SUDHL5 (cell line): ENCODE measurements around a stretch of chr13.

DNA sequence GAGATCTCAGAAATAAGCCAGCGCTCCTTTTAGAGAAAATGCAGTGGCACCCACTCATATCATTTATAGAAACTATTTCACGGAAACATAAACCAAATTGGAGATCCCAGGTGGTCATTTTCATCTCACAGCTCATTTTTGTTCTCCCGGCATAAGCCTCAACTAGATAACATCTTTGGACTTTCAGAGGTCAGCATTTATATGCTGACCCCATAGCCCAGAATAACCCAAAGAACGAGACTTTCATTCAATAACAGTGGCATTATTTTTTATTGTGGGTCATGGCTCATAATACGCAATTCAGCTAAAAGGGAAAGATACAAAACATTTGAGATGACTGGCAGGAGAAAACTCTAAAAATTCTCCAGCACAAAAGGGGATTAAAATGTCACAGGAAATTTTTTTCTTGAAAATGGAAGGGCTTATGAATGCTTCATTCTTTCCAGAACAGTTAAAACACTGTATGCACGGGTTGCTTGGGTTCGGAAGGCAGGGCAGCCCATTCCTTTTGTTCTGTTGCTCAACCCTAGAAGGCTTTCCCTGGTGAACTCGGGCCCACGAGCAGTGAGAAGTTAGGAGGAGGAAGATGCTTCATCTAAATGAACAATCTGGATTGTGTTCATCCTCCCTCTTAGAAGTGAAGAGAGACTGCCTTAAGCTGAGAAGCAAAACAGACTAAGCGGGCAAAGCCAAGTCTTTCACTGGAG, 24.0 kb downstream of the STARD13 start:
- PRO-cap = no peak

GRCh38 chr13:33262117-33262508, 23.4 kb downstream of the STARD13 start:
- PRO-cap = no peak

- PRO-cap = no peak
Measured at GRCh38 chr13:33279771-33280255, 5.7 kb downstream of the STARD13 start.

- PRO-cap = no peak
Measured at GRCh38 chr13:33832710-33833446, 14.9 kb downstream of the RFC3 start.

- PRO-cap = no peak
Measured at GRCh38 chr13:34156684-34157617, 339.0 kb downstream of the RFC3 start.

DNA sequence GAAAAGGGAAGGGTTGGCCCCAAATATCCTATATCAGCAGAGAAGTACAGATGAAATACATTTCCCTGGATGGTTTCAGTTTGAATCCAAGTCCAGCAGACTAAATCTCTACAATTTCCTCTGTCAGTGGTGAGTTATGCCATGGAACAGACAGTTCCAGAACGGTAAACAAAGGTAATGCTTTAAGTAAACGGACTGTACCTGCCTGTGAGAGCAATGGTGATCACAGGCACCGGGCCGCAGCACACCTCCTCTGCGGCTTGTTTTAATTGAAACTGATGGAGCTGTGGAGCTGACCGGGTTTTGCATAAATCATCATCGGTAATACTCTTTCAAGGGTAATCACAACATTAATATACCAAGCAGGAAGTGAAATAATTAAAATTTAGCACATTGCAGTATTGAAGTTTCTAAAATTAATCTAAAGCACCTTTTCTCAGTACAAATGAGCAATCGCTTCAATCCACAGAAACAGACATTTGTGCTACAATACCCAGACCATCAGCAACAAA, 517.7 kb downstream of the RFC3 start:
- PRO-cap = no peak

DNA sequence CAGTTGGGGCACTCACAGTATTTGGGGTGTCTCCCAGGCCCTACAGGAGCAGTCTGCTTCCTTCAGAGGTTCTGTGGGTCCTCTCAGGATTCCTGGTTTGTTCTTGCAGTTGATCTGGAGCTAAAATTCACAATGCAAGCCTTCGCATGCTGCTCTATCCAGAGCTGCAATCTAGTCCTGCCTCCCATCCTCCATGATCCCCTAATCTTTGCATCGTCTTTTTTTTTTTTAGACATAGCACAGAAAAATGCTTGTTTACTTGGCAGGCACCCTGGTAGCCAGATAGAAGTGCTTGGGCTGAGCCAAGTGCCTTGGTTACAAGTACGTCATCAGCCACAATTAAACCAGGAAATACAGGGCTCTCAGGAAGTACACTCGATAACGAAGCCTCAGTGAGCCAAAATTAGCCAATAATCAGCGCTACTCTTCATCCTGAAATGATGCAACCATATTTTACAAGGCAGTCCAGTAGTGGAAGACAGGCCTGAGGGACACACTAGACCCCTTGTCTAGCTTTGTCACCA, 194.1 kb upstream of the NBEA start:
- PRO-cap = no peak

GRCh38 chr13:35348939-35349326, 127.6 kb downstream of the MAB21L1 start:
- PRO-cap = no peak

DNA sequence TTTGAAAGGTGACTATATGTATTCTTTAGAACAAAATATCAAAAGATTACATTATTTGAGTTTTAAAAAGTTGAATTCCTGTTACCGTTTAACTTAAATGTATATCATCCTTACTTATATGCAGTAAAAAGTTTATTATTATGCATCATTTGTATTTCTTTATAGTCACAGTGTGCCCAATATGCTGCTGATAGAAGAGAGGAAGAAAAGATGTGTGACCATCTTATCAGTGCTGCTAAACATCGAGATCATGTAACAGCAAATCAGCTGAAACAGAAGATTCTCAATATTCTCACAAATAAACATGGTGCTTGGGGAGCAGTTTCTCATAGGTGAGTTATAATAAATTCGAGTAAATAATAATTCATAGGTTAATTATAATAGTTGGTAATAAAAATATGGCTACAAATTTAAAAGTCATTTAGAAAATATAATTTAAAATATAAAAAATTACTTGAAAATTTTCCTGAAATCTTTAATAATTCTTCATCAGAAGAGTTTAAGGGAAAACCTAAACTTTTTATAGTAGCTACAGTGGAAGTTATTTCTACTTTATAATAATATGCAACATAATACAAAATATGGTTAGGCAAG, 124.4 kb downstream of the MAB21L1 start:
- PRO-cap = no peak

DNA sequence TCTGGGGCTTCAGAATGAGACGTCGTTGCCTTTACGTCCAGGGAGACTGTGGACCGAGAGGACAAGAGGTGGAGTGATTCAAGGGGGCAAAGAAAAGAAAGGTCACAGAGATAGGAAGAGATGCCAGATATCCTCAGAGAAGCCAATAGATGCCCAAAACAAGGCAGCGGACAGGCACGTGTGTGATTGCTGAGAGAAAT, 193.8 kb upstream of the MAB21L1 start:
- PRO-cap = no peak

- PRO-cap = no peak
Measured at GRCh38 chr13:35857649-35858355, 273.4 kb downstream of the DCLK1 start.

DNA sequence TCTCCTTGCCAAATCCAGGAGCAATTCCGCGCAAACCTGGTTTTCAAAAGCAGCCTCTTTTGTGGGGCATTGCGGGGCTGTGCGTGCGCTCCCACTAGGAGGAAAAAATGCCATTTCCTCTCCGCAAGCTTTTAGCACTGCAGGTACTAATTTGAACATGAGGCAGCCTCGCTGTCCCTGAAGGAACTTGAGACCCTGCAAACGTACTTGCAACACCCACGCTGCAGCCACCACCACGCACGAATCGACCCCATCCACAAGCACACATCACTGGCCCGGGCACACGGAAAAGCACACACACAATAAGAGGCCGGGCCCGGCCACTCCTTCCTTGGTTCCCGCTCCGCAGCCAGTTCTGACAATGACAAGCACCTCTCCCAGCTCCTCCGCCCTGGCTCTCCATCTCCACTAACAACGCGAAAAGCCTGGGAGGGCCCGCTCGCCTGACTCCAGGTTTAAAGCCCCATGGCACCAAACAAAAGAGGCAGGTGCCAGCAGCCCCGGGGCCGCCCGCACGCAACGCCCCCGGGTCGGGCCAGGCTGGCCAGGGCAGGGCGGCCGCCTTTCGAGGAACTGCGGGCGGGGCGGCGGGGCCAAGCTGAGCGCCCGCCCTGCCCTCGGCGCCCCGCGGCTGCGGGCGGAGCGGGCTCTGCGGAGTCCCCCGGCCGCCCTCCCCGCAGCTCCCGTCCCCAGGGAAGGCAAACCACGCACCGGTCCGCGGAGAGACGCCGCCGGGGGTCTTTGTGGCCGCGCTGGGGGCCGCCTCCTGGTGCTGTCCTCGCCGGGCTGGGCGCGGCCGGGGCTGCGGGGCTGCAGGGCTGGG, 568 bp downstream of the DCLK1 start:
- PRO-cap = no peak

GRCh38 chr13:36344914-36345402, 1.2 kb downstream of the SPART start:
- PRO-cap = no peak

GRCh38 chr13:36359447-36360071, 13.4 kb upstream of the SPART start:
- PRO-cap = no peak

DNA sequence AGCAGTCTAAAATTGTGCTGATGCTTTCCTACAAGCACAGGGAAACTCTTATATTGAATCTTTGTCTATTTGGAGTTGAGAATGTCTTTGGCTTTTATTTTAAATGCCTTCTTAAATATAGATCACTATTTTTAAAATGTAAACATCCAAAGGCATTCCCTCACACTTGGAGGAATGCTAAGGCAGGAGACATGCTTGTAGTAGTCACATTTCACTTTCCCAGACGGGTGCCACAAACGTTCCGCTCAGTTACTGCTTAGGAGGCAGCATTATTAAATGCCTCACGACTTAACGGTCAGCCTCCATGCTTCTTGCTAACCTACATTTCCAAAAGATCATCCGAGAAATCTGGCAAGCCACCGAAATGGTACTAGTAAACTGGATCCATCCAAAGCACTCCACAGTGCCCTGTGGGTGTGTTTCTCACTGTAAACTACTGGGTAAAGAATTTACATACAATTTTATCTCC, 1.4 kb downstream of the SMAD9 start:
- PRO-cap = unidirectional peak, plus-strand start at position 207 of the sequence

- PRO-cap = no peak
Measured at GRCh38 chr13:36919102-36919554, 910 bp downstream of the SMAD9 start.

DNA sequence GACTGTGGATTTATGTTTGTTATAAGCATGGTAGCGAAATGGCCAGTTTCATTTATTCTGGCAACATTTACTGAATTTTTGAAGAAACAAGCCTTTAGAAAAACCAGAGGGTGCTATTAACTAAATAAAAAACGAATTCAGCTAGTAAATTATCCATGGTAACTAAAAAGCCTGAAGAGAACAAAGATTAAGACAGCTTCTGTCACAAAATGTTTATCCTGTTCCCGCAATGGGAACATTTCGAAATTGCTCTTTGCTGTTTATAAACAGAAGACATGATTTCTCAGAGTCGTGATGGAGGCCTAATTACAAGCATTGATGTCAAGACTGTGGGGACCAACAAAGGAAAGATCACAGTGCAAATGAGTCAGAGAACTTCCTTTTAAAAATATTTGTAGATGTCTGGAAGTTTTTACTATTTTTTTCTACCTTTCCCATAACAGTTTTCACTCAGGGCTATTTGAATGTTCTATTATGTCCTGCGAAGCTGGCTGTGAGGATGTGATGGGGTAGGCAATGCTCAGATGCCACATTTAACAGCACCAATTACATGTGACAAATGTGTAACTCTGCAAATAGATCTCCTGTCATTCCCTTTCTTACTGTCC, 83.1 kb upstream of the POSTN start:
- PRO-cap = no peak

DNA sequence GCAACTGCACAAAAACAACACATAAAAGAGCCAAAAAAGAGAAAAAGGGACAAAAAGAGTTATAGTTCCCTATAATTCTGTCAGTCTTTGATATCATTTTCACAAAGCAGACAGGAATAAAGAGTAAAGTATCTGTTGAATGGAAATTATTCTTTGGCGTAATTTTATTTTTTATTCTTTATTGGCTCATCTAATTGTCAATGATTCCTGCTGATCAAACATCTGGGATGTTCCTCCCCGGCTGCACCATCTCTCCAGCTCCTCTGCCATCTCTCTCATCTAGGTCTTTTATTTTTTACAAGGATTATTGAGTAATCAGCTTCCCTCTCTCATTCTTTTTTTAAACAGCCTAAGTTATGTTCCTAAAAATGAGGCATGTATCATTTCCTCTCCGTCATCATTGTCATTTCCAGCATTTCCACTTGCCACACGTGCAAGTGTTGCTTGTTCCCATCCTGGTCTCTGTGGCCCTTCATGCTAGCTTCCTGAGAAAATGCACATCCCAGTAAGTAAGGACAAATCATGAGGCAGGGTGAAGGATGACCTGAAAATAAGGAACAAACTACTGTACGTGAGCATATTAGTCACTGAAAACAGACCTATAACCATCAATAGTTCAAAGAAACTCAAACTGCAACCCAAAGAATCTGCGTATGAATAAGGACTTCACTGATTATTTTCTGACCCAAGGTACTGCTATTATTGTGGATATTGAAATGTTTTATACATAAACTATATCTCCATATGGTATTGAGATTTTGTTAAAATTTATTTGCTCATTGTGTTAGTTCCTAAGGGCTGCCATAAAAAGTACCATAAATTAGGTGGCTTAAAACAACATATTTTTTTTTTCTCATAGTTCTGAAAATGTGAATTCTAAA, 102.8 kb upstream of the POSTN start:
- PRO-cap = no peak

DNA sequence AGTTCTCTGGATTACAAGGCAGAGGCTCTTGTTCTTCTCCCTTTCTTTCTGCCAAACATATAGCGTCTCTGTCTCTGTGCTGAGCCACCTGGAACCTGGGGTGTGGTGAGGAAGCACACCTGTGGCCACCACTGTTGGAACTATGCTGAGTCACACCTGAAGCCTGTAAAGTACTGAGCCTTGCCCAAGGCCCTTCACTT, 127.5 kb downstream of the FREM2 start:
- PRO-cap = no peak

GRCh38 chr13:38932605-38932804, 58.1 kb downstream of the STOML3 start:
- PRO-cap = no peak